AG08470 (cell line): ENCODE results near the genes OR10H4 and SMIM7.

DNA sequence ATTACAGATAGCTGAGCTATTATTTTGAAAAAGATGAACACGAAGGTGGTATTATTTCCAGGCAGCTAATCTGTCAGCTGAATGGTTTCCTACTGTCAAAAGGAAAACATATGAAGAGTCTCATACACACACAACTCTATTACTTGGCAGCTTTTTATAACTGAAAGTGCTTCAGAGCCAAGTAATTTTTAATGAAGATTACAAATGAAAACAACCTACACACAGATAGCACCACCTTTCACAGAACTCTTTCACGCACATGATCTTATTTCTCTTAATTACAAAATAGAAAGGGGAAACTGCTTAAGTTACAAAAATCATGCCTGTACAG, 14.5 kb downstream of the BRD4 start:
- RRBS: no CpG with 5 or more reads among the region's 2 CpGs

GRCh38 chr19:15374660-15375300, 4.8 kb downstream of the AKAP8 start:
- RRBS: no CpG with 5 or more reads among the region's 23 CpGs

DNA sequence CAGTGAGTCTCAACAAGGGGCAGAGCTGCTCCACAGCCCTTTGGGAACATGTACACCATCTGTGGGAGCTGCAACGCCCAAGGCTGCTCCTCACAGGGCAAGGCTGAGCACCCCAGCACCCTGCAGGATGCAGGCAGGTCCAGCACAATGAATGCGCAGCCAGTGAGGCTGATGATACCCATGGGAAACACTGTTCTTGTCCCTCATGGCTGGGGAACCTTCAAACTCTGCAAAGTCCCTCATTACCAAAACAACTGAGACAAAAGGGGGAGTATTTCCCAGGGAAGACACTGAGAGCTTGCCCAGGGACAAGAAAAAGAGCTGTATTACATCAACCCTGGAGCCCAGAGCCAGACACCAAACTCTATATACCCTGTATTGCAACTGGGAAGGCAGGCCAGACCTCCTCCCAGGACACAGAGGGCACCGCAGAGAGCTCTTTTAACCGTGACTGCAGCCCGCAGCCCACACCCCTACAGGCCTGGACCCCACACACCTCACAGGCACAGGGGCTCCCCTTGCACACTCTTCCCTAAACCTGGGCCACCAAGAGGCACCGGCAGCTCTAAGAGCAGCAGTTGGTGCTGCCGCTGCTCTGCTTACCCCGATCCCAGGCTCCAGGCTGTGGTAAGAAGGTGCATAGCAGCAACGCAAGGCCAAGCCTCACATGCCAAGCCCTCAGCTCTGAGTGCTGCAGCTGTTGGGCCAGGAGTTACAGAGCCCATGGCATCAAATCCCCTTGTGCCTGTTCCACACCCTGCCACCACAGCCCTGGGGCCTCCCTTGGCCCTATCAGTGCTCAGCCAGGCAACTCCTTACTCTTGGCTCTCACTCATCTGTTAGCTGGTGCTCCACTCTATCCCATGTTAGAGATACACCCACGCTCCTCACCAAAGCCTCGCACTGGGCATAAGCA, 16.7 kb downstream of the AKAP8L start:
- RRBS: no CpG with 5 or more reads among the region's 11 CpGs

DNA sequence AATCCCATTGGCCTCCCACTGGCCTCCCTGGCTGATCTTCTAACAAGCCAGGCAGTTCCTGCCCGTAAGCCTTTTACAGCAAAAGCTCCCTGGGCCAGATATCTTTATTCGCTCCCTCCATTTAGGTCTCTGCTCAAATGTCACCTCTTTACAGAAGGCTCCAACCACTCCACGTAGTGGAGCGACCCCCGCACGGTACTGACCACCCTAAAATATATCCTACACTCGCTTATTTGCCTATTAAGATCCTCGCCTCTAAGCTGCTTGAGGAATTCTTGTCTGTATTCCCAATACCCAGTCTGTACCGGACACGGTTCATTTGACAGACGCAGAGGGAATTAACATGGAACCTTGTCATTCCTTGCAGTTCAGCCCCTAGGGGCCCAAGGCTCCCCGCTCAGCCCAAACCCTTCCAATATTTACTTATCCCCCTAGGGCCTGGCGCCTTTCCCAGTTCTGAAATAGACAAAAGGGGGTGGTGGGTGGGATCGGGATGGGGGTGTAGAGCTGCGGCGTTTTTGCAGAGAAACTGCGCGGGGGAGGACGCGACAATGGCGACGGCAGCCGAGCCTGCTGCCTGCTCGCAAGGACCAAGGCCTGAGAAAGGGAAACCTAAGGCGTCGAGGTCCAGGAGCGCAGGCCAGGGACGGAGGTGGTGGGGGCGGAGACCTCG, 682 bp downstream of the AKAP8L start:
- RRBS: no CpG with 5 or more reads among the region's 30 CpGs

DNA sequence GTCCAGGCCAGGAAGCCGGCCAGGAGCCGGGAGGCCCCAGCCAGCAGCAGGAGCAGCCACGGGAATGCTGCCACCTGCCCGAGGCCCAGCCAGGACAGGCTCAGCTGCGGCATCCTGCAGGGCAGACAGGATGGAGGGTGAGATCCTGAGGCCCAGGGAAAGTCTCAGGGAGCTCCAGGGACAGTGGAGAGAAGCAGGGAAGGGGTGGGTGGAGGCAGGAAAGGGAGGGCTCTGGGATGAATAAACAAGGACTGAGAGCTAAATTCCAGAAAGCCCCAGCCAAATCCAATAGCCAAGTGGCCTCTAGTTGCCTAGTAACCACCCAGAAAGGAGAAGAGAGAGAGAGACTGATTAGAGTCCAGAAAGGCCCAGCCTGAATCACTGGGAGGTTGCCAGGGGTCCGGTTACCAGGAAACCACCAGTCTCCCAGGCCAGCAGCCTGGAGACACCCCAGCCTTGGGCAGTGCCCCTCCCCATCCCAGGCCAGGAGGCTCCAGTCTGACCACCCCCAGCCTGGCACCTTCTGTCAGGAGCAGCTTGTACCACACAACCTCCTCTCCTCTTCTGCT, 7.6 kb upstream of the OR10H5 start:
- RRBS: no CpG with 5 or more reads among the region's 6 CpGs

- RRBS: no CpG with 5 or more reads among the region's 3 CpGs
Measured at GRCh38 chr19:15862404-15862683, 35.5 kb downstream of the CYP4F2 start.

DNA sequence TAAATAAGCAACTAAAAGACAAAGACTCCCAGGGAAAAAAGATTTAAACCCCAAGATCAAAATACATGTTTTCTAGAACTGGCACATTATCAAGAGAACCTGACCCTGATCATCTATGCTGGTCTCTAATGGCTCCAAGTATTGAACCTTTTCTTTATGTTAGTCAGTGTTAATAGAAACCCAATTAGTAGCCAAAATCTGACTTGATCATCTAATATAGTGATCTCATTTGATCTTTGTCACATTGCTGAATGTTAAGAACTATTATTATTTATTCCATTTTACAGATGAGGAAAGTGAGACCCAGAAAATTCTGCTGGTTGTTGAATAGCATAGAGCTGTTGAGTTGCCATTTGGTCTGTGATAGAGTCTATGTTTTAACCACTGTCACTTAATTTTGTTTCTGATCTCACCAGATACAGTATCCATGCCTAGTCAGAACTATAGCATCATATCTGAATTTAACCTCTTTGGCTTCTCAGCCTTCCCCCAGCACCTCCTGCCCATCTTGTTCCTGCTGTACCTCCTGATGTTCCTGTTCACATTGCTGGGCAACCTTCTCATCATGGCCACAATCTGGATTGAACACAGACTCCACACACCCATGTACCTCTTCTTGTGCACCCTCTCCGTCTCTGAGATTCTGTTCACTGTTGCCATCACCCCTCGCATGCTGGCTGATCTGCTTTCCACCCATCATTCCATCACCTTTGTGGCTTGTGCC, at the start of gene OR10H4:
Gene OR10H4 (plus strand): TSS at position 428 of the 724 bp plus-strand sequence.
- RRBS: no CpG with 5 or more reads among the region's 2 CpGs

DNA sequence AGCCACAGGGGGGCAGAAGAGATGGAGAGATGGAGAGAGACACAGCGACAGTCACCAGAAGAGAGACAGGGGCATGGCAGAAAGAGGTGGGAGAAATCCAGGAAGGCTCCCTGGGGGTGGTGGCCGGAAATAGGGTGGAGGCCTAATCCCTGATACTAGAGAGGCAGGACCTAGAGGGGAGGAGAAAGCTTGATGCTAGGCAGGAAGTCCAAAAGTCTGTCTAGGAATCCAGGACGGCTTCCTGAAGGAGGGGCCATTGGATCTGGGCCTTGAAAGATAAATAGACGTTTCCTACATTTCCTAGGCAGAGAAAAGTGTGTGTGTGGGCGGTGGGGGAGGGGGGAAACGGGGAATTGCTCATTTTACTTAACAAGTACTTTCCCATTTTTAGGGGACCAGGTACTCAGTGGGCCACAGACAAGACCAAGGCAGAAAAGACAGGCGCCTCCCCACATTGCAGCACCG, 9.5 kb upstream of the TPM4 start:
- RRBS: 85% methylated on average over 1 of the region's 8 CpGs

GRCh38 chr19:16070187-16070984, 5.9 kb upstream of the TPM4 start:
- RRBS: 32% methylated on average over 8 of the region's 17 CpGs

DNA sequence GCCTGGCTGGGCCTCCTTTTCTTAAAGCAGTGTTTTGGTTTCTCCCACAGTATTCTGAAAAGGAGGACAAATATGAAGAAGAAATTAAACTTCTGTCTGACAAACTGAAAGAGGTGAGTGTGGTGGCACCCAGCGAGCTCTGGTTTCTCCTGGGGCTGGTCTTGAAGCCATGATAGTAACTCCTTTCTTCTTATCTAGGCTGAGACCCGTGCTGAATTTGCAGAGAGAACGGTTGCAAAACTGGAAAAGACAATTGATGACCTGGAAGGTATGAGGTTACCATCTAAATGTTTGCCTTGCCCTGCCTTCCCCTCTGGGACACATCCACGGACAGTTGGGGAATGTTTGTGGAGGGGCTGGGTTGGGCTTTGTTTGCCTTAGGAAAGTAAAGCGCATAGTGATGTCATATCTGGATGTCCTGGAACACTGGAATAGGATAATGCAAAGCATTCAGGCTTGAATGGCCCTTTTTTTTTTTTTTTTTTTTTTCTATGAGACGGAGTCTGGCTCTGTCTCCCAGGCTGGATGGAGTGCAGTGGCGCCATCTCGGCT, 17.3 kb downstream of the TPM4 start:
- RRBS: no CpG with 5 or more reads among the region's 8 CpGs

- RRBS: no CpG with 5 or more reads among the region's 7 CpGs
Measured at GRCh38 chr19:16112460-16113114, 898 bp downstream of the RAB8A start.

GRCh38 chr19:16133324-16134138, 10.0 kb upstream of the HSH2D start:
- RRBS: no CpG with 5 or more reads among the region's 13 CpGs

GRCh38 chr19:16319362-16319781, 5.3 kb upstream of the KLF2 start:
- RRBS: no CpG with 5 or more reads among the region's 10 CpGs

DNA sequence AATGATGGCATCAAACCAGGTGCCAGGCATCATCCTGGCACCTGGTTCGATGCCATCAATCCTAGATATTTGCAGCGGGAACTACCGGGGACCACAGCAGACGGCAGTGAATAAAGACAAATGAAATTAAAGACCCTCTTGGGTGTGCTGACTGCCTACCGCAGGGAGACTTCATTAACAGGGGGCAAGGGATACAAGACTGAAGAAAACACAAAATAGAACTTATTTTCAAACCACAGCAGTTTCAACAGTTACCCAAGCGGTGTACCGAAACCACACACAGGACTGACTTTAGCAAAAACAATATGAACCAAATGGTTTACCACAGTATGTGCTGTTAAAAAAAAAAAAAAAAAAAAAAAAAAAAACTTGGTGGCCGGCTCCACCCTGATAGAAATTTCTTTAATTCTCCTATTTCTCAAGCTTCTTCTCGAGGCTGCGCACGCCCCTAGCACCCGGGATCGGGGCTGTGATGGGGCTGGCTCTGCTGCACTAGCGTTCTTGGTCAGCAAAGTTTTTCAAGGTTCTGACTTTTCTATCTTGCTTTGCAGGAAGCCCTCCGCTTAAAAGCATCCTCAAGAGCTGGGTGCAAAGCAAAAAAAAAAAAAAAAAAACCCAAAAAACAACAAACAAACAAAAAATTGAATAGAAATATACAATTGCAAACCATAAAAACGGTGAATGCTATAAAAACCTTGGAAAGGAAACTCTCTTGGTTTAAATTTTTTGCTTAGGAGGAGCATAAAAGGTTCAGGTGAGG, 42.7 kb downstream of the KLF2 start:
- RRBS: 83% methylated on average over 5 of the region's 16 CpGs

DNA sequence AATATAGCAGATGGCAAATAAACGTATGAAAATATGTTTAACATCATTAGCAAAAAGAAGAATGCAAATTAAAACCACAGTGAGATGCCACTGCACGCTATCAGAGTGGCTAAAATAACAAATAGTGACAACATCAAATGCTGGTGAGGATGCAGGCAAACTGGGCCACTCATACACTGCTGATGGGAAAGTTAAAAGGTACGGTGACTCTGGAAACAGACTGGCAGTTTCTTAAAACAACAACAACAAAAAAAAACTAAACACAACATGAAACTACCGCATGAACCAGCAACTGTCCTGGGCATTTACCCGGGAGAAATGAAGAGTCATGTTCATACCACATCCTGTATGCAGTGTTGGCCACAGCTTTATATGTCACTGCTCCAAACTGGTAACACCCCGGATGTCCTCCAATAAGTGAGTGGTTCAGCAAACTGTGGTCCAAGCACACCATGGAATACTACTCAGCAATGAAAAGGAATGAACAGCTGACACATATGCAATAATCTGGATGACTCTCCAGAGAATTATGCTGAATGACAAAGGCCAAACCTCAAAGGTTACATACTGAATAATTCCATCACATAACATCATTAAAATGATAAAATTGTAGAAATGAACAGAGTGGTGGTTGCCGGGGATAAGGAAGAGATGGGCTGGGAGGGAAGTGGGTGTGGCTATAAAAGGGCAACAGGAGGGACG, 22.3 kb downstream of the EPS15L1 start:
- RRBS: 72% methylated on average over 2 of the region's 8 CpGs

DNA sequence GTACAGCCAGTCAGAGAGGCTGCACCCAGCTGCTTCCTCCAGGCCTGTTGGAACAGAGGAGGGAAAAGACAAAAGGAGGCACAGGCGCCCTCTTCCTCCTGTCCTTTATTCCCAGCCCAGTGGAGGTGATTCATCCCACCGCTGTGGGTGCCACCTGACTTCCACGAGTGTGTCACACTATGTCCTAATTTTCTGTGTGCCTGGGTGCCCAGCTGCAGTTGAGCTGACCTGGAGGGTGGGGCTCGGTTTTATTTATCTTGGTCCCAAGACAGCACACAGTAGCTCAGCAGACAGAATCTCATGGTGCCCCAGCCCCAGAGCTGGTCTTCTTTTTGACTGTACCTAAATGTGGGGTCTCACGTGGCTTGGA, 9.0 kb downstream of the EPS15L1 start:
- RRBS: no CpG with 5 or more reads among the region's 5 CpGs

- RRBS: no CpG with 5 or more reads among the region's 33 CpGs
Measured at GRCh38 chr19:16529507-16530333, 12.5 kb downstream of the CHERP start.

DNA sequence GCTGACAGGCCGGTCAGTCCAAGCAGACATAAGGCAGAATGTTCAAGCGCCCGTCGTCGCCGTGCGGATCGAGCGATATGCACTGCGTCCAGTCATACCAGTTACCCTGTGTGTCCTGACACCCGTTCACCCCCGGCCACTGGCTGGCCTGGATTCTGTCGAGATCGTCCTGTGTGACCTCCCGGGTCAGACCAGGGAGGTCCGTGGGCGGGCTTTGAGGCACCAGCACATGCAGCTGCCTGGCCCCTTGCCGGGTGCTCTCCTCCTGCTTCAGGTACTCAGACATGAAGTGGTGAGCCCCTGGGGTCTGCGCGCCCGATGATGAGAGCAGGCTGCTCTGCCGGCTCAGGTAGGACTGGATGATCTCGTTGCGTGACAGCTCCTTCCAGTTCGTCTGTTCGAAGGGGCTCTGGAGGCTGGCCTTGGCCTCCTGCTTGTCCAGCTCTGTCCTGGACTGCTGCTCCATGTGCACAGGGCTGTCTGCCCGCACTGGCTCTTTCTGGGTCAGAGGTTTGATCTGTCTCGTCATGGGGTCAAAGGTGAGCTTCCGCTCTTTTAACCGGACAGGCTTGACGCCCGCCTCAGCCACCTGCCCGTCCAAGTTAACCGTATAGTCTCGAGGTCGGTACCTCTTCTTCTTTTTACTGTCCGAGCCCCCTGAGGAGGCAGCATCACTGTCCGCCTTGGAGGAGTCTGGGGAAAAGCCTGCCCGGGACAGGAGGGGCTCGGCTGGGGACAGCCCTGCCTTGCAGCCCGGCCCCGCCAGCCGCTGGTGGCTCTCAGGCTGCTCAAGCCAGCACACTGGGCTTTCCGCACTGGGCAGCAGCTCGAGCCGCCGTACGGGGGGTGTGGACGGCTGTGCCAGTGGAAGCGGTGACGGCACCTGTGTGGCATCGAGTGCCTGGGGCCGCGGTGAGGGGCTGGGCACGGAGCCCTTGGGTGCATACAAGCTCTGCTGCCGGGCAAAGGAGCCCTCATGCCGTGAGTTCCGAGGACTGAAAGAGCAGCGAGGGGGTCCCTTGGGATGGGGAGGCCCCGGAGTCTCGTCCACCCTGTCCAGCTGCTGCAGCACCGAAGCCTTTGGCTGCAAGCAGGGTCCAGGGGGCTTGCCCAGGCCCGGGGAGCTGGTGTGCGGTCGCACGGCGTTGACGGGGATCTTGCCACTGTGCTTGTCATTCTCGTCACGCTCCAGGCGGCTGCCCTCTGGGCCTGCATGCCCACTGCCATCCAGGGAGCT, 4.2 kb upstream of the SLC35E1 start:
- RRBS: 75% methylated on average over 21 of the region's 71 CpGs

GRCh38 chr19:16580816-16581987, 9.0 kb upstream of the SLC35E1 start:
- RRBS: no CpG with 5 or more reads among the region's 21 CpGs

- RRBS: 3% methylated on average over 3 of the region's 45 CpGs
Measured at GRCh38 chr19:16659372-16660205, at the start of gene SMIM7. Gene SMIM7, minus strand, starts transcription at chr19:16660144.